ENCODE measurements around a stretch of chr14.

- PRO-cap, result no peak
Measured at GRCh38 chr14:65104882-65105188, 2.5 kb upstream of the MAX start.

DNA sequence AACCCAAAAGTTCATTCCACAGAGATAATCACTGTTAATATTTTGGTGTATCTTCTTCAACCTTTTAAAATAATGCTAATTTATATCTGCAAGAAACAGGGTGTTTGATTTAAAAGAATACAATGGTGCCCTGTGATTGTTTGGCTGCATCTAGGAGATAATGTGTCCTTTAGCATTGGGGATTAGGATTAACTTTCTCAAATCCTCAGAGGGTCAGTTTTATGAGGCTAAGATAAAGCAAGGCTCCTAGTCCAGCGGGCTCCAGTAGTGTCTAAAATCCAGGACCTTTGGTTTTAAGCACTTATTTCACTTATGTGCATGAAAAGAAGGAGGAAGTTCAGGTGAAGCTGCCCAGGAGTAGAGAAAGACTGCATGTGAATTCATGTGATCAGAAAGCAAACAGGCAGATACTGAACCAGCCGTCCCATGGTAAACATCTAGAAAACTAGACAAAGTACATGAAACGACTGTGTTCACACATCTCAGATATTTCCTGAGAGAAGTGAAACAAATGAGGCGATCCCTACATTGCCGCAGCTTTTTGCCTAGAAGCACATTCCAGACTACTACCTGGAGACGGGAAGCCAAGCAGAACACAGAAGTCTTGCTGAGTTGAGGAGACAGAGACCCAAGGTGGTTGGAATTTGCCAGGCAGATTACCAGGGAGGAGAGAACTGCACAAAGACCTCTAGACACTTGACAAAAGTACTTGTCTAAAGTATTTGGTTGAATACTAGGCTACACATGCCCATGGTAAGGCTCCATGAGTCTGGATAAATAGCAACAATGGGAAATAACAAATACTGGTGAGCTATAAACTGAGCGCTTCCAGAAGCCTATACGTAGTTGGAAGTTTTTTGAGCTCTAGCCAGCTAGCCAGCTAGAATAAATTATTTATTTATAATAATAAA, 129.2 kb upstream of the MAX start:
- PRO-cap, result no peak

DNA sequence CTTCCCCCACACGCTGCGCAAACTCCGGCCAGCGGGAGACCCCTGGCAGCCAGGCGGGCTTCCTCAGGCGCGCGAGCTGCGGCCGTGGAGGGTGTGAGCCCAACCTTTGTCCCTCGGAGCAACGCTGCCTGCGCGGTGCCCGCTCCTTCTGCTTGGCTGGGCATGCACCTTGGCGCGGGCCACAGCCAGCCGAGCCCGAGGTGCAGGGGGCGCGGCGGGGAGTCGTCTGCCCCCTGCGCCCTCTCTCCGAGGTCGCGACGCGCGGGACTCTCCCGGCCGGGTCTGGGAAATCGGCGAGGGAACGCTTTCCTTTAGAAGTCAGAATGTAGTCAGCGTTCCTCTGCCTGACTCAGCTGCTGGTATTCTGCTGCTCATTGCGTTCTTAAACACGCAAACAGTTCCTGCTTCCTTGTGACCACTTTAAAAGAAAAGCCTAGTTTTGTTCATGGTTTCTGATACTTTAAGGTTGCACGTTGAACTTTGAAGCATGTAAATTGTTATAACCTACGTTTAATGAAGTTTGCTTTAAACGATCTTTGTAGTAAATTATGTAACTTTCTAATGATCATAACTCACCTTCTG, 483 bp downstream of the PALS1 start:
- PRO-cap, result bidirectional peak, plus-strand start at position 374 of the sequence, minus-strand start at position 366 of the sequence

DNA sequence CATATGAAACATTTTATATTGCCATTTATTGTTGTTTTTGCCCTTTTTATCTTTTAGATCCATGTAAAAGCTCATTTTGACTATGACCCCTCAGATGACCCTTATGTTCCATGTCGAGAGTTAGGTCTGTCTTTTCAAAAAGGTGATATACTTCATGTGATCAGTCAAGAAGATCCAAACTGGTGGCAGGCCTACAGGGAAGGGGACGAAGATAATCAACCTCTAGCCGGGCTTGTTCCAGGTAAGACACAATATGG, 47.2 kb downstream of the ATP6V1D start:
- PRO-cap, result no peak

- PRO-cap, result no peak
Measured at GRCh38 chr14:67418912-67419226, 6.9 kb upstream of the PLEK2 start.

GRCh38 chr14:67602891-67603277, 2.8 kb upstream of the PIGH start:
- PRO-cap, result no peak

- PRO-cap, result bidirectional peak, plus-strand start at chr14:67816178, minus-strand start at chr14:67816068
Measured at GRCh38 chr14:67815568-67816426, 593 bp downstream of the ZFYVE26 start.

DNA sequence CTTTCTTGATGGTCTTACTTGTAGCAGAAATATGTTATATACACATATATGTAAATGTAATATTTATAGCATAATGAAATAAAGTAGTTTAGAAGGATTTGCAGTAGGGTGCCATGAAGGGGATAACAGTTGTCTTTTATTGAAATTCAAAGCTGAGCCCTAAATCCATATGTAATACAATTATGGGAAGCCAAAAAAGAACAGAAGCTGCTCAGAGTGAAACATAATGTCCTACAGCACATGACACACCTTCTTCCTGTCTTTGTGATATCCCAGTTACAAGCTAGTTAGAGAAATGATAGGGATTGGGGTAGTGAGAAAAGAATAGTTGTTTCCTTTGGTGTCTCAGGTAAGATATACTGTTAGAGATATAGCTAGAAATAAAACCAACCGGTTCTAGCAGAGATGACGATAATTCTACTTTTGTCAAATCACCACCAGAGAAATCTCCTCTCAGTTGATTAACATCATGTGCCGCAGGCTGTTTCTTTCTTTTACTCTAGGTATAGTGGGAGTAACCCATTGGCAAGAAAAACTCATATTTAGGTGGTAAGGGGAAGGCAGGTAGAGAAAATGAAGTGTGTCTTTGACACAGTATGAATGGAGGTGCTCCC, 117.6 kb downstream of the RAD51B start:
- PRO-cap, result no peak

- PRO-cap, result no peak
Measured at GRCh38 chr14:68147313-68147658, 327.7 kb downstream of the RAD51B start.

DNA sequence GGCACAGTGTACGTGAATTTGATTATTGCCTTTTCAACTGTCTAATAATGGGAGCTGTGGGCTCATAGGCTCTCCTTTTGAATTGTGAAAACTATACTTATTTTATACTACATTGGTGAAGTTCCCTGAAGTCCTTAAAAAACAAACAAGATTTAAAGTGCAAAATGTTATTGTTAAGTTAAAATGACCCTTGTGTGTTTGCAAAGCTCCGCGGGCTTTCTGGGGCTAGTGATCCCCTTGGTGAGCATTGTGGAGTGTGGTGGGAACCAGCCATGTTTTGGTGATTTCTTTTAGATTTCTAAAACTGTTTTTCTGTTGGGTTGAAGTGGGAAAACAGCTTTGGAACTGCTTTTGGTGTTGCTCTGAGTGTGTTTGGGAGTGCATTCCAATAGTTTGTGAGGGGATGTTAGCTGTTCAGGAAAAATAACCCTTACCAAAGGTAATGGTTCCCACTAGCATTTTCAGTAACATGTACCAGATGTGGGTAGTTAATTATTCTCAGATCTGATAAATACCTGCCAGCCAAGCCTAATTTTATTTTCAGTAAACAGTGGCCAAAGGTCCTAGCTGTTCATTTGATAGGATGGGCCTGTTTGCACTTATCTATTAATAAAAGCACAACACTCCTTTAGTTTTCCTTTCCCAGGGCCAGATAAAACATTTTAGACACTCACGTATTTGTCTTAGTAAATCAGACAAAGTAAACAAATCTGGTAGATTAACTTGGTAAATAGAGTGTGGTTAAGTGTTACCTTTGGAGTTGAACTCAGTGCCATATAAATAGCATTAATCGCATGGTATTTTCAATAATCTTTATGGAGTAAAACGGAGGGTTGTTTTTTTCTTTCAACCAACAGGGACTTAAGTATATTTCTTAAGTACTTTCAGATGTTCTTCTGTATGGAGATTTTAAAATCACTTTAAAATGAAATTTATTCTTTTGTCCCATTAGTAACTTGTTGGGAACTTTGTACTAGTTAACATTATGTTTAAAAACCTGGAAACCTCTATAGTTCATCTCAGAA, 345.1 kb downstream of the RAD51B start:
- PRO-cap, result no peak

- PRO-cap, result no peak
Measured at GRCh38 chr14:68193772-68194585, 374.4 kb downstream of the RAD51B start.

DNA sequence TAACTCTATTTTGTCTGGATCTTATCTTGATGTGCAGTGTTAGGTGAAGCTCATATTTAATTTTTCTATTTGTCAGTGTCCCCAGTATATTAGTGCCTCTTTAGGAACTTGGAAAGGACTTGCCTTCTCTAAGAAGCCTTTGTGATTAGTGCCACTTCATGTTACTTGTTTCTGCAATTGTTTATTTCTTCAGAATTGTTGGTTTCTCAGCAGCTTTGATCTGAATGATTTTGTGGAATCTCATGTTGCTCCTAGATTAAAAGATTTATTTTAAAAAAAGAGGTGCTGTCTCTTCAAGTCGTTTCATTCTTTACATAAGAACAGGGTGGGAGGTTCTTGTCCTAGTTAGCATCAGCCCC, 434.4 kb downstream of the RAD51B start:
- PRO-cap, result no peak

DNA sequence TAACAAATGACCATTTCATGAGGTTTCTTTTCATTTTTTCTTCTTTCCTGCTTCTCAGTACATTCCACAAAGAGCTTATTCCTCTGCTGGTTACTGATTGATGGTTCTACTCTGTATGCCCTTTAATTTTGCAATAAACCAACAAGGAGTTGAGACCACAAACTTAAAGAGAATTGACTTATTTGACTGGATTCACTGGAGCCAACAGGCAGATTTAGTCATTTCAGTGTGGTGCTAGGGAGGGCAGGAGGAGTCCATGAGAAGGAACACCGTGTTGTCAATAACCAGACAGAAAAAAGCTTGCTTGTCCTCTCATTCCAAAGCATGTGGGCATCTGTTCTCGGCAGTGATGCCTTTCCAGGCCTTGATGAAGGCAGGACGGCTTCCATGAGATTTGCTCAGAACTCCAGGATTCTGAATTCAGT, 459.4 kb downstream of the RAD51B start:
- PRO-cap, result no peak

GRCh38 chr14:68359983-68360680, 432.7 kb downstream of the ZFP36L1 start:
- PRO-cap, result no peak

- PRO-cap, result no peak
Measured at GRCh38 chr14:68362750-68363202, 430.1 kb downstream of the ZFP36L1 start.

DNA sequence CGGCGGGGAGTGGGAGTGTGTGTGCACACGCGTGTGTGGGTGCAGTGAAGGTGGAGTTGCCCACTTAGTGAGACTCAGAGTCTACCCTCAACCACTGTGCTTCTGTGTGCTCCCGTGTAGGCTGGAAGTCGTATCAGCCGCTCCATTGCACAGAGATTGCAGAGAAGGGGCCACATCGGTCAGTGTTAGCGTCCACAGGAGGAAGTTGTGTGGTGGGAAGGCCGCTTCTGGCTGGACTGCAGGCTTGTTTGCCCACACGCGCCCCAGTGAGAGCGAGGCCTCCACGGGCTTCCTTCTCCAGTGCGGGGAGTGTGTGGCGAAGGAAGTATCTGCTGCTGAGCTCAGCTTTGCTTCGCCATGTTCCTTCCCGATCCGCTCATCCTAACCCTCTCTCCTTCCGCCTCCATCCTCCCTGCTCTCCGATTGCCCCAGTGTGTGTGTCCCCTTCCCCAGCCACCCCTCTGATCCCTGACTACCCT, 429.1 kb downstream of the ZFP36L1 start:
- PRO-cap, result no peak

GRCh38 chr14:68373879-68374303, 419.0 kb downstream of the ZFP36L1 start:
- PRO-cap, result no peak

DNA sequence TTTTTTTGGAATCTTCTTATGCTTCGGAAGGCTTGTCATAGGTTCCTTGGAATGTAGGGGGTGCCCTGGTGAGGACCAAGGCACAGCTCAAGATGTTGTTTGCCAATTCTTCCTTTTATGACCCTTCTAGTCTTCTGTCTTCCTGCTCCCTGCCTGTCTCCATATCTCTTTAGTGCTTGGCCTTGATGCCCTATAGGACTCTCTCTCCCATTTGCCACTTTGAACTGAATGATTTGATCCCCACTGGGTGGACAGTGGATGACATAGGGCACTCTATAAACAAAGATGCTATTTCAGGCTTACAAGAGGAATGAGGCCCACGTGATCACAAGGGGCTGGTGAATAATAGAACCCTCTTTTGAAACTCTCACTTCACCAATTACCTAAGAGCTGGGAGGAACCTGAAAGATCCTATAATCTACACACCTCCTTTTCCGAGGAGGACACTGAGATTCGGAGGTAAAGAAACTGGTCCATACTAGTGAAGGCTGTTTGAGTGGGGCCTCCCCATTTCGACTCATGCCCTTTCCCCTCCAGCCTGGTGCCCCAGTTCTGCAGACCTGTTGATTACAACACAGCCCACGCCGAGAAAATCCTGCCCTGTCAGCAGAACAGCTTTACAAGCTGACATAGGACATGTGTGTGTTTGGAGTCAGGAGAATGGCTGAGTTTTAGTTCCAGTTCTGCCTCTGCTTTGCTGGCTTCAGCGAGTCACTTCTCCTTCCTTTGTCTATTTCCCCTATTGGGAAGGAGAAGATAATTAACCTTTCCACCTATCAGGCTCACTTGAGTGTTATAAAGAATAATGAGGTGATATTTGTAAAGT, 400.4 kb downstream of the ZFP36L1 start:
- PRO-cap, result no peak

DNA sequence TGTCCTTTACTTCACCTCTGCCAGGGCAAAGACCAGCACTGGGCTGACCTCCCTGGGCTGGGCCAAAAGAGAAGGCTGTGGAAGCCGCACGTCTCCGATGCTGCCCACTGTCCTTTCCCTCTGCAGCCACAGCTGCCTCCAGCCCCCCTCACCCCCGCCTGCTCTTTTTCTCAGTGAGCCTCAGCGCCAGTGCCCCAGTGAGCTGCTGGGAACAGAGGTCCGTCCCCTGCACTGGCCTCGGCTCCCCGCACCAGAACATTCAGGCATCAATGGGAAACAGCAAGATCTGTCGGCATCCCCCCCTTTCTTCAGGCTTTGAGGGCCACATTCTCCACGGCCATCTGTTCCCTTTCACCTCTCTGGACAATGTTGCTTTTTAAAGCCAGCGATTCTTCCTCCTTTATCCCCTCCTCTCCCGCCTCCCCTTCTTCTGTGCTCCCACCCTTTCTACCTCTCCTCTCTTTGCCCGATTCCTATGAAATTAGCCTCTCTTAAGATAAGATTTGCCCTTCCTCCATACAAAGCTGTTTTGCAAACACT, 398.0 kb downstream of the ZFP36L1 start:
- PRO-cap, result no peak

- PRO-cap, result no peak
Measured at GRCh38 chr14:68420224-68420654, 372.6 kb downstream of the ZFP36L1 start.

All from osteocyte (in vitro differentiated cells).